GM19239 (cell line): ENCODE results near the genes TAS2R14 and BCL2L14.

- RRBS: no CpG with 5 or more reads among the region's 2 CpGs
Measured at GRCh38 chr12:10719021-10719256, 4.2 kb downstream of the YBX3 start.

DNA sequence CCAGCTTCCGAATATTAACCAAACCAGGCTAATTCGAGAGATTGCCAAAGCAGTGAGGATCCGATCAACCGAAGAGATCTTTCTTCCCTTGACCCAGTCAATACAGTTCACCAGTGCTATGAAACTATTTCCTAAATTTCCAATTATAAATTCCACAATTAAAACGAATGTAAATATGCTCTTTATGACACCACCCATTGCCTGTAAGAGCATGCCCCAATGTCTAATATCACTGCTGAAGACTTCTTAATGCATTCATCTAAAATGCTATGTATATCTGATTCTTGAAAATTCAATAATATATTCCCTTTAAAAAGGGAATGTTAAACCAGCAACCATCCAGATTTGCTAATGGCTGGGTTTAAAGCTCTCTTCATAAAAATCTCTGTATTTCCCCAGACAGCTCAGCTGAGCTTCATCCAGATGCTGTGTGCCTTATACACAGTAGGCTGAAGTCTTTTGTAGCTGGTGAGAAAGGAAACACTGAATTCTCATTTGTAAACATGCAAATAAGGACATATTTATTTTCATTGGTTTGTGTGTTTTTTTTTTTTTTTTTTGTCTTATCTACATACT lies at the start of gene TAS2R14:
Gene TAS2R14 (minus strand): TSS at position 254 of the 576 bp plus-strand sequence.
- RRBS: no CpG with 5 or more reads among the region's 5 CpGs

GRCh38 chr12:11546146-11546596 lies 103.3 kb upstream of the ETV6 start:
- RRBS: no CpG with 5 or more reads among the region's 4 CpGs

GRCh38 chr12:11639656-11640015 lies 9.8 kb upstream of the ETV6 start:
- RRBS: no CpG with 5 or more reads among the region's 5 CpGs

DNA sequence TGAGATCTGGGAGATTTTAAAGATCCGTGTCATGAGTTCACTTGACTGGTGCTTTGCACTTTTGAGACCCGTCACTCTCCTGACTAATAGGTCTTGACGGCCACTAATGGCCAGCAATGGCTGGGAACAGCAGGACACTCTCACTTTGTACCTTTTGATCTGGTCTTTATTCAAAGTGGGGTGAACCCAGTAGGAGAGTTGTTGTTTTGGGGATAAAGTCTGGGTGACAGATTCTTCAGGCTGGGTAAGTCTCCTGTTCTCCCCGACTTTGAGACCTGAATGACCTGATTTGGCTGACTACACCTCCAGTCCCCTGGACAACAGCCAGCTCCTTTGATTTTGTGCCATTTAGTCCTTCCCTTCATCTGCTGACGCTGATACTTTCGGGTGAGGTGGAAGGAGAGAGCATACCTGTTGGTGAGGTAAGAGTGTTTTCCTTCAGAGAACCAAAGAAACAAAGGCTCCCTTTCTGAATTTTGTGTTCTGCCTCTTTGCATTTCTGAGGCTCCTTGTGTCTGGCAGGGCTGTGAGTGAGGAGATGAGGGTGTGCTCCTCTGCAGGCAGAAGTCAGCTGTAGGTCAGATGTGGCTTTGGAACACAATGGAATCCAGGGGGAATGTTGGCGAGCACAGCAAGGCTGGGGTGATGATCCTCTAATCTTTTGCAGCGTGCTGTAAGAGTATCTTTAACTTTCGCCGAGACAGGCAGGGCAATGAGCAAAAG lies 12.0 kb downstream of the ETV6 start:
- RRBS: no CpG with 5 or more reads among the region's 10 CpGs

GRCh38 chr12:11672442-11673287 lies 23.2 kb downstream of the ETV6 start:
- RRBS: no CpG with 5 or more reads among the region's 19 CpGs

DNA sequence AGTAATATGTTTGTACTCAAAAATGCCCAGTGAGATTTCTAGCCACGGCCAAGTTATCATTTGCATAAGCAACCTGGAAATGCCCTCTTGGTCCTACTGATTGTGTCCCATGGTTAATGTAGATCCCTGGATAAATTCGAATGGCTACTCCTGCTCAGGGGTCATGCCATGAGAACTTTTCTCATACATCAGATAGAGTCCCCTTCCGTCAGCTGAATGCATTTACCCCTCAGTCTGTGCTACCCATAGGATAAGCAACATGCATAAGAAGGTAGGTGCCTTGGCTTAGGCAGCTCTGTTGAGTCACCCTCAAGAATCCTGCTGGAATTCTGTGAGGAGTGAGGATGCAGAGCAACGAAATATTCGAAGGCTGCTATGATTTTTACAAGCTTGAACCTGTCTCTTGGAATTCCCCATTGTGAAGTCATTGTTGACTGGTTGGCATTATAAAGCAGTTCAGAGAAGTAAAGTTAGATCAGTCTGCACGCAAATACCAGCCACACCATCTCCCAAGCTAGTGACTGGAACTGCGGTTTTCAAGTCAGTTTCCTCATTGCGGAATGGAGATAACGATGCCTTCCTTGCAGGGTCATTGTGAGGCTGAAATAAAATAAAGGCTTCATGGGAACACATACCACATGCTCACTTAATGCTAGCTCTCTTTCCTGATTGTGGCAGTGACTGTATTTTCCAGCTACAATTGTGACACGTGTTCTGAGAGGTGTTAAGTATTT lies 96.5 kb downstream of the ETV6 start:
- RRBS: no CpG with 5 or more reads among the region's 10 CpGs

- RRBS: 19% methylated on average over 3 of the region's 14 CpGs
Measured at GRCh38 chr12:11766271-11767065, 117.0 kb downstream of the ETV6 start.

DNA sequence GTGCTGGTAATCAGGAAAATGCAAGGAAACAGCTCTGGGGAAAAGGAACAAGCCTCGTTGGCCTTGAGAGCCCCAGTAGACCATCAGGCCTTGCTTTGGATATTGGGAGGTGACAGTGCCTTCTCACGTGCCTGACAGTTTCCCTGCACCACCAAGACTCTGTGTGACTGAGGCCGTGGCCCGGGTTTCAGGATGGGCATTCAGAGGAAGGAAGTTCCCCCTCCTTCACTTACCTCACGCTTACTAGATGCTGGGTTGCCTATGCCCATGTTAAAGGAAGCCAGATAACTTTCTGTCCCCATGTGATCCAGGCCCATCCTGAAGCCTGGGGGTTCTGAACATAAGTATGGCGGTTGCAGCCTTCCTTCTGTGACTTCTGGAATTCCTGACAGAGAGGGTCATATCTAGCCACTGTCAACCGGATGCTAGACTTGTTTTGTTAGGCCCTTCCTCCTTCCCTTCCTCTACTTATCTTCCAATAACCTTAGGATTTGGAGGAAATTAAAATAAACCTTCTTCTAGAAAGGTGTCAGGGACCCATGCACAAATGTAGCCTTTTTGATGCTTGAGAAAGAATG lies 120.8 kb downstream of the ETV6 start:
- RRBS: no CpG with 5 or more reads among the region's 7 CpGs

GRCh38 chr12:11797902-11798605 lies 148.6 kb downstream of the ETV6 start:
- RRBS: no CpG with 5 or more reads among the region's 7 CpGs

DNA sequence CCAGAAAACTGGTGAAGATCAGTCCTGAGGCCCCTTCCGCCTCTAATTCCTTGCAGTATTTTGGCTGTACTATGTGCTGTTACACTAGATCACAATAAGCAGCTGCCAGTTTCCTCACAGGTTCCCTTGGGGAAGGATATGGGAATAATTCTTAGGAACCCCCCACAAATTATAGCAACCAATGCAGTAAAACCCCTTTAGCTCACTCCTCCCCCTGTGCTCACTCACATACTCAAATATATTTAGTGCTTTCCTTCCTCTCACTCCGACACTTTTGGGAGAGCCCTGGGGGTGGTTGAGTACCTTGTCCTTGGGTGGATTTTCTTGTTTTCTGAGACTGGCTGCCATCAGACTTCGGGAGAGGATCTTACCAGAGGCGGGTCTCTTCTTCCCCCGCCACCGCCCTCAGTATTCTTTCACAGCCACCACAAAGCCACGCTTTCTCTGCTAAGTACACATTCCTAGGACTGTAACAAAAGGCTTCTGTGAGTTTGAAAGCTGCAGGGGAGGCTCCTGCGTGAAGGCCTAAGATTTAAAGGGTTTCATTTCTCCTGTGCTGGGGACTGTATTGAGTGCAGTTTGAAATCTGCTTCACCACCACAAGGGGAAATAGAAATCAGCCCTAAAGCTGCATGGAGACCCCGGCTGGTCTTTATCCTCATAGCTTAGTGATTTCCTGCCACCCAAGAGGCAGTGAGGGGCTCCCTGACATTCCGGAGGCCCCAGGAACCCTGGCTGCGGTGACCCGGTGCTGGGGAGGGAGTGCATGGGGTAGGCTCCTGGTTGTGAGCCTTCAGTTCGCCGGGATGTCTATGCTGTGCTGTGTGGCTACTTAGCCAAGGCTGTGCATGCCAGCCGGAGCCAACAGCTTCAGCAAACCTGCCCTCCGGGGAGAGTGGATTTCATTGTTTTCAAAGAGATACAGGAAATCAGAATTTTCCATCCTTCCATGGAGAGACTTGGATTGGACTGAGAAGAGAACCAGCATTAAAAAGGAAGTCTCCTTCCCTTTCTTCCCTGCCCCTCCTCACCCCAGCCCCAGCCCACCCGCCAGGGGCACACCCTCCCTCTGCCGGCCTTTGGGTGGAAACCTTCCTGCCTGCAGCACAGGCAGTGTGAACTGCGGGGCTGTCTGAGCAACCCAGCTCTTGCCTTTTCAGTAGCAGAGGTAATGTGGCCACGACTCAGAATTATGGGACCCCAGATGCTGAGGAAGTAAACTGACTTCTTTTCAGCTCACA lies 163.2 kb downstream of the ETV6 start:
- RRBS: 14% methylated on average over 6 of the region's 20 CpGs

DNA sequence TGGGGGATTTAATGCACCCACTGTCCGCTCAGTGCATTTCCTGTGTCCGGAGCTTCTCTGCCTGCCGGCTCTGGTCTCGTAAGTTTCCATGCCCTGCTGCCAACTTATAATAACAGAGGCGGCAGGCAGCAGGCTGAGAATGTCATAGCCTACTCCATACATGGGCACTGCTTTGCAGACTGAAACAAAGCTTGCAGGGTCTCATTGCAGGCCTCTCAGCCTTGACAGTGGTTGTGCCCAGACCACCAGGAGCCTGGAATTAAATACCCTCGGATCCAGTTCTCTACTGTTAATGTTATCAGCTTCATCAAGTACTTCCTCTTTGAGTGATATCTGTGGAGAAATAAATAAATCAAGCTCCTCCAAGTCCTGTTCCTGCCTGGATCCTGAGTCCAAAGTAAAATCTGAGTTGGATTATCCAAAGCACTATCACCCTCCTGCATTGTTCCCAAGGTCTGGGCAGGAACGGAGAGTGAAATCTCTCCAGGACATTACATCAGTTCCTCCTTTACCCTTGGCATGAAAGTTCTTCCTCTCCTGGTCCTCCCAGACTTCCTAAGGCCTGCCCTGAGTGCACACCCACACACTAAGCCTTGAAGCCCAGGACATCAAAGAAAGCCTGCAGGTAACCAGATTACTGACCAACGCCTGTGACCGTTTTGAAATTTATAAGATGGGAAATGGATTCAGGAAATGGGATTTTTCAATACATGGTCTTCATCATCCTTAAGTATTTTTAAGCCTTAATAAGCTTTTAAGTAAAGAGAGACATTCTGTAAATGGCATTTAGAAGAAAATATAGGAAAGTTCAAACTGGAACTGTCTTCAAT lies 206.8 kb upstream of the BCL2L14 start:
- RRBS: no CpG with 5 or more reads among the region's 9 CpGs

DNA sequence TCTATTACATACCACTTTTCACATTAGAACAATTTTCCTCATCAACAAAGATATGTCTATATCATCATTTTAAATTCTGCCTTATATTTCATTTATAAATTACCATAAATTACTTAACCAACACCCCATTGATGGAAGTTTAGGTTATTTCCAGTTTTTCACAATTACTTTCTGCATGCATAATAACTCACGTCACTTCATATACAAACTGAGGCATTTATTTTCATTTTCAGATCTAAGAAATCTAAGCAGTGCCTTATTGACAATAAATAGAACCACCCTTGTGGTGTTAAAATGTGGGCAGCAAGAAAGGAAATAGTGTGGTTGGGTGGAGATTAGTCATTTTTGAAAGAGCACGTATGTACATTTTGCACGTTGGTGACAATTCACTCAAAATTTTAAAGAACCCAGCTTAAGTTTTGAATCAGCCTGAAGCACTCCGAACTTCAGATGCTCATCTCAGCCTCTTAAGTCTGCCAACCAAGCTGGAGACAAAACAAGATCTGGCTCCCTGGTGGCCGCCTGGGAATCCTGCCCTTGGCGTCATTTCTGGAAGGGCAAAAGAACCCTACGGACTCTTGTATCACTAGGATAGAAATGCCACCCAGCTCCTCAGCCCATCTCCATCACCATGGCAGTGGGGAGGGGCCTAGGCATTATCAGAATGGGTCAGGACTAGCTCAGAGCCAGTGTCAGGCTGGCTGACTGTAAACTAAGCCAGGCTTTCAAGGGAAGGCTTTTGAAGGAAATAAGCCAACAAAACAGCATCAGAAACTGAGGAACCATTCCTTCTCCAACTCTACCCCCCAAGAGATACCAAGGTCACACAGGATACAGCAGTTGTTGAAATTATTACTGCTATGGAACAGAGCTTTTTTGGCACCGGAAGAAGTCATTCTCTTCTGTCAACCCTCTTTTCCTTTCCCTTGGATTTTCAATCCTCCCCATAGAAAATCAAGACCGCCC lies 89.4 kb upstream of the BCL2L14 start:
- RRBS: no CpG with 5 or more reads among the region's 9 CpGs

GRCh38 chr12:12070752-12071747 lies at the start of gene BCL2L14:
TSS of gene BCL2L14 (plus strand) at chr12:12070939.
- RRBS: no CpG with 5 or more reads among the region's 11 CpGs

DNA sequence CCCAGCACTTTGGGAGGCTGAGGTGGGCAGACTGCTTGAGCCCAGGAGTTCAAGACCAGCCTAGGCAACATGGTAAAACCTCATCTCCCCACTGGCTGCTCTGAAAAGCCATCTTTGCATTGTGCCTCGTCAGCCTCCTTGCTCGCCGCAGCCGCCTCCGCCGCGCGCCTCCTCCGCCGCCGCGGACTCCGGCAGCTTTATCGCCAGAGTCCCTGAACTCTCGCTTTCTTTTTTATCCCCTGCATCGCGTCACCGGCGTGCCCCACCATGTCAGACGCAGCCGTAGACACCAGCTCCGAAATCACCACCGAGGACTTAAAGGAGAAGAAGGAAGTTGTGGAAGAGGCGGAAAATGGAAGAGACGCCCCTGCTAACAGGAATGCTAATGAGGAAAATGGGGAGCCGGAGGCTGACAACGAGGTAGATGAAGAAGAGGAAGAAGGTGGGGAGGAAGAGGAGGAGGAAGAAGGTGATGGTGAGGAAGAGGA lies 40.2 kb downstream of the BCL2L14 start:
- RRBS: no CpG with 5 or more reads among the region's 27 CpGs

GRCh38 chr12:12244289-12244781 lies 22.5 kb downstream of the LRP6 start:
- RRBS: no CpG with 5 or more reads among the region's 14 CpGs

DNA sequence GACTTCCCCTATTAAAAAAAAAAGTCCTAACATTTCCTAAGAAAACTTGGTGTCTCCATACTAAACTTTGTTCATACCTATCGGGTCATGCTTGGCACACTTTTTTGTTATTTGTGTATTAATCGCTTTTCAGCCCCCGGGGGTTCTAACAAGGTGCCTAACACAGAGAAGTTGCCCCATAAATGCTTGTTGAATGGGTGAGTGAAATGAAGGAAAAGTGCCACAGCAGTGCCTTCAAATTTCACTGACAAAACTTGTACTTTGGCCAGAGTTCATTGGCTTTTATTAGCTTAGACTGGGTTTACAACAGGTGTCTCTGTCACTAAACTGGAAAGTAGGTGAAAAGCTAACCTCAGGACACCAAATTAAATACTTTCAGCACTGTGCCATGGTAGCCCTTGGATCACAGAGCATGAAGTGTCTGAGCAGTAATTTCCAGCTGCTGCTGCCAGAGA lies 41.6 kb upstream of the LRP6 start:
- RRBS: no CpG with 5 or more reads among the region's 3 CpGs

GRCh38 chr12:12331965-12332282 lies 18.1 kb downstream of the MANSC1 start:
- RRBS: no CpG with 5 or more reads among the region's 1 CpG

GRCh38 chr12:12481436-12482127 lies 81.1 kb downstream of the DUSP16 start:
- RRBS: no CpG with 5 or more reads among the region's 4 CpGs

GRCh38 chr12:12559664-12560430 lies 2.8 kb downstream of the DUSP16 start:
- RRBS: no CpG with 5 or more reads among the region's 4 CpGs